Sciatic nerve (tissue), 1 donor: ENCODE data around the genes EPHA7, MANEA and CCNC.

DNA sequence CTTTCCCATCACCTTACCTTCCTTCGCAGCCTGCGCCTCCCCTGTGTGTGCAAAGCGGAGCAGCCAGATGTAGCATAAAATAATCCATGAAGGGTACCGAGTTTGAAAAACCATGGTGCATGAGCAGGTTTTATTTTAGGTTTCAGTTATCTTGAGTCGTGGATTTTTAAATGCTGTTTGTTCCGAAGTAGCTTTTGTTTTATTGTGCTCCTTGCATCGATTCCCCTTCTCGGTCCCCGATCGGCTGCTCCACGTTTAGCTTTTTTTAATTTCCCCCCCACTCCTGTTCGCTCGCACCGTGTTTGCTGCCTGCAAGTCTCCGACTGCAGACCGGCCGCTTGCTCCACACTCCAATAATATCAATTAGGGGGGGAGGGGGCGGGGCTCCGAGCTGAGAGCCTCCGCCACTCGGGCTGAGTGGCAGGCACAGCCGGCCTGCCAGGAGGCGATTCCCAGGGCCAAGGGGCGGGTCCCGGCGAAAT lies at the start of gene EPHA7:
Gene EPHA7, minus strand, starts transcription at position 332 of the 482 bp plus-strand sequence.
- PRO-cap: bidirectional peak, plus-strand start outside the sequence, minus-strand start at position 327 of the sequence

GRCh38 chr6:95577200-95578353 lies at the start of gene MANEA:
Gene MANEA, plus strand, starts transcription at chr6:95577535.
- PRO-cap: bidirectional peak, plus-strand start at chr6:95577536, minus-strand start at chr6:95577448; bidirectional peak, plus-strand start at chr6:95577791, minus-strand start at chr6:95577684

DNA sequence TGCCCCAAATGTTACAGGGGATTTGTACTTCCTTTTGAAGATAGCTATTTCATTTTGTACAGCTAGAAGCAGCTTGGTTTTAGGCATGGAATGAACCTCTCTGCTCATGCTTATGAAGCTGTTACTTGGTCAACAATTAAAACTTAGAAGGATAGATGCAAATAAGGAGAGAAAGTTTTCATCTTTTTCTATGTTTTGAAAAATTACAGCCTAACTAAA lies 14.6 kb downstream of the FHL5 start:
- PRO-cap: no peak

DNA sequence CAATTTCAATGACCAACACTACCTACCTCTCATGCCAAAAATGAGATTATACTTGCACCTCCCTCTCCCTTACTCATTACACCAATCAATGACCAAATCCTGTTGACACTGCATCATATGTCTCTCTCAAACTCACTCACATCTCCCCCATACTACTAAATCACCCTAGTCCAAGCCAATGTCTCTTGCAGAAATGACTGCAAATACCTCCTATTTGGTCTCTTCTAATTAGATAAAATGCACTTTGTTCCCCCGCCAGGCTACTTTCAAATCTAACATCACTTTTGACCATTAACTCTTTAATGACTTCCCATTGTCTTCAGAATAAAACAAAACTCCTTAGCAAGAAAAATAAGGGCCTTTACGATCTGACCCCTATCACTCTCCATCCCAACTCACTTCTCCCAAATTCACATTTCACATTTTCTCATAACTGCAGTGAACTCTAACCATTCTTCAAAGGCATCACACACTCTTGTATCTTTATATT lies 4.6 kb downstream of the NDUFAF4 start:
- PRO-cap: no peak

GRCh38 chr6:97594748-97595248 lies 311.8 kb upstream of the MMS22L start:
- PRO-cap: no peak

DNA sequence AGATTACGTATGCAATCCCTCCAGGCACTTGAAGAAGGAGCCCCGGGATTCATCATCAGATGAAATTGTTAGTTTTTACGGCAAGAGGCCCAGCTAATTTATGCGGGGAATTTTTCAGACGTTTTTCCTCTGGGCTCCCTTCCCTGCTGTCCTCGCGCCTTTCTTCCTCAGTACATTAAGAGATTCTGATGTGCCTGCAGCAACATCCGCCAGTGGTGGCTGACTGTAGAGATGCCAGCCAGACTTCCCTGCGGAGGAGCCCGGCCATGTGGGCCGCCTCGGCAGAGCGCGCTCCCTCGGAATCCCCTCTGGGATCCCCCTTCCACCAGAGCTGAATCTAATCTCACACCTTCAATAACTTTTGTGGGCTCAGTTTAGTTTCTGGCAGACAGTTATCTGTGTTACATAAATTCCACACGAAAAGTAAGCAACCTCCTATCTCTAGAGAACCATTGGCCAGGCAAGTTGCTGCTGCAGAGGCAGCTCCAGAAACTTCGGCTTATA lies 46.3 kb upstream of the POU3F2 start:
- PRO-cap: no peak

DNA sequence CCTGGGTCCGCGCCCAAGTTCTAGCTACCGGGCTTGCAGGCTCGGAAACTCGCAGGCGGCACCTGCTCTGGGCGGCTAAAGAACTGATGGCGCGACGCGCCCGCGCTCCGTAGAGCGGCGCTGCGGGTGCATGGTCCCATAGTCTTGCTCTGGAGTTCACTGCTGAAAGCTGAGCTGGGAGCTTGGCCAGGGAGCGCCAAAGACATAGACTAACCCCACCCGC lies 1.3 kb upstream of the POU3F2 start:
- PRO-cap: unidirectional peak, plus-strand start at position 139 of the sequence

- PRO-cap: no peak
These were observed 24.6 kb downstream of the FBXL4 start for GRCh38 chr6:98922943-98923847.

DNA sequence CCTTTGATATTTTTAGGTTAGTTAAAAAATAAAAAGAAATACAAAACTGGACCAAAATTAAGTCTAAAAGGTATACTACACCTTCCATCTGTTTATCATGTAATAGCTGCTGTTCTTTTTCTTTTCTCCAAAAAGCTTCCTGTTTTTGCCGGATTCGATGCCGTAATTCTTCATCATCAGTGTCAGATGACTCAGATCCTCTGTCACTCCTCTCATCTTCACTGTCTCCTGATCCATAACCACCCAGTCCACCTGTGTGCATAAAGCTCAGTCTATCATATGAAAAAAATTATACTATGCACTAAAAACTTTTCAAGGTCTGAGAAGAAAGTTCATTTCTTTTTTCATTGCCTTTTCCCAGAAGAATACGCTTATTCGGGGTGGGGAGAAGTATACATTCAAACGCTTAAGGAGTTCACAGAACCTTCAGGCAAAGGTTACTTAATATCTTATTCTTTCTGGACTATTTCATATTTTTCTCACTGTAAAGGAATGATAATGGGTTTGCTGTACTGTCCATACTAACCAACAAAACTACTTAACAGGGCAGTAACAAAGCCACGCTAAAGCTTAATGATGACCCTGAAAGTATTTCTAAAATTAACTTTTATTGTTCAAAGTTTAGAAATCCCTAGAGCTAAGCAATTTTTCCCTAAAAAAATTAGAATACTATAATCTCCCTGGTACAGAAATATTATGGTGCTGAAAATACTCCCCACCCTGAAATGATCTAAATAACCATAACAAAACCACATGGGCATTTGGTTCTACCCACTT lies 8.7 kb upstream of the COQ3 start:
- PRO-cap: no peak

DNA sequence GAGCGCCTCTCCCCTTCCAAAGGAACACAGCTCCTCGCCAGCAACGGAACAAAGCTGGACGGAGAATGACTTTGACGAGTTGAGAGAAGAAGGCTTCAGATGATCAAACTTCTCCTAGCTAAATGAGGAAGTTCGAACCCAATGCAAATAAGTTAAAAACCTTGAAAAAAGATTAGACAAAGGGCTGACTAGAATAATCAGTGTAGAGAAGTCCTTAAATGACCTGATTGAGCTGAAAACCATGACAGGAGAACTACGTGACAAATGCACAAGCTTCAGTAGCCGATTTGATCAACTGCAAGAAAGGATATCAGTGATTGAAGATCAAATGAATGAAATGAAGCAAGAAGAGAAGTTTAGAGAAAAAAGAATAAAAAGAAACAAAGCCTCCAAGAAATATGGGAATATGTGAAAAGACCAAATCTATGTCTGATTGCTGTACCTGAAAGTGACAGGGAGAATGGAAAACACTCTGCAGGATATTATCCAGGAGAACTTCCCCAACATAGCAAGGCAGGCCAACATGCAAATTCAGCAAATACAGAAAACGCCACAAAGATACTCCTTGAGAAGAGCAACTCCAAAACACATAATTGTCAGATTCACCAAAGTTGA lies 23.1 kb upstream of the PNISR start:
- PRO-cap: no peak

DNA sequence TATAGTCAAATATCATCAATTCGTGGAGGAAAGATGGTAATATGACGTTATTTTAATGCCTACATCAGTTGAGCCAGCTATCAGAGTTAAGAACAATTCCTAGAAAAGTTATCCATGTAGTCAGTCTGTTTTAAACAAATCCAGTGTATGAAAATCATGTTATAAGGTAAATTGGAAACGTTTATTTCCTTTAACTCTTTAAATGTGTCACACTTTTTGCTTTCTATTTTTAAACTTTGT lies 323 bp upstream of the TSTD3 start:
- PRO-cap: no peak

GRCh38 chr6:99550132-99550752 lies 18.2 kb downstream of the CCNC start:
- PRO-cap: no peak

- PRO-cap: bidirectional peak, plus-strand start at chr6:99568916, minus-strand start at chr6:99568660
These were observed at the start of gene CCNC for GRCh38 chr6:99567929-99569062. Gene CCNC, minus strand, starts transcription at chr6:99568660.

GRCh38 chr6:100182044-100182483 lies 188.0 kb upstream of the MCHR2 start:
- PRO-cap: no peak

DNA sequence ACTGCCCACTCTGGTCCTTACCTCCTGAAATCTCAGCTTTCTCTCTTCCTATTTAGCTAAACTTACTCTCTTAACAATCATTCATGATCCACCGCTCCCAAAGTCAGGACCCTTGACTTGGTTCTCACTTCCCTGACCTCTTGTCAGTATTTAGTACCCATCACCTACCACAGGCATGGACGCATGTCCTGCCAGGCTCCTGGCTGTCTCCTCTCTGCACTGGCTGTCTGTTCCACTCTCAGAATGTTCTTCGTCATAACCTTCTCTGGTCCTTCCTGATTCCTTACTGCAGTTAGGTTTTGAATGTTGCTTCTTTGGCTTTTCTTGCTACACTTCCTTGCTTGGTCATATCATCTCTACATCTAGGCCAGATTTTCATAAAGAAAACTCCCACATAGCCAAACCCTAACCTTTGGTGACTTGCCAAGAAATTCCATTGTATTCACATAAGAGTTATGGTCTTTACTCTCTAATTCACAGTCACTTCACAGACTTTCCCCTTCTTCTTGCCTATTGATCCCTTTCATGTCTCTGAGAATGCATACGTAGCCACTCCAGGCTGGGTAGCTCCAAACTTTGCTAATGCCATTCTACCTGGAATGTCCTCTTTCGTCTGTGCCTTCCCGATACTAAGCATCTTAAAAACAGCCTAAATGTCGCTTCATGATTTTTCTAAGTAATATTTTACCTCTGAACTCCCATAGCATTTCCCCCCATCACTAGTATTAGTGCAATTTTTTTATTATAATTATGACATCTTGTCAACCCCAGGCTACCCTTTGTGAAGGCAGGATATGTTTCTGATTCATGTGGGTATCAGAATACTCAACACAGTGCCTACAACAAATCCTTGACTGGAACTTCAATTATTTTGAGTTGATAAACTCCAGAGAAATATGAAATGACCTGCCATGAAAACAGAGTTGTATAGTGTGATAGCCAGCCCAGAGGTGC lies 42.0 kb upstream of the SIM1 start:
- PRO-cap: no peak

DNA sequence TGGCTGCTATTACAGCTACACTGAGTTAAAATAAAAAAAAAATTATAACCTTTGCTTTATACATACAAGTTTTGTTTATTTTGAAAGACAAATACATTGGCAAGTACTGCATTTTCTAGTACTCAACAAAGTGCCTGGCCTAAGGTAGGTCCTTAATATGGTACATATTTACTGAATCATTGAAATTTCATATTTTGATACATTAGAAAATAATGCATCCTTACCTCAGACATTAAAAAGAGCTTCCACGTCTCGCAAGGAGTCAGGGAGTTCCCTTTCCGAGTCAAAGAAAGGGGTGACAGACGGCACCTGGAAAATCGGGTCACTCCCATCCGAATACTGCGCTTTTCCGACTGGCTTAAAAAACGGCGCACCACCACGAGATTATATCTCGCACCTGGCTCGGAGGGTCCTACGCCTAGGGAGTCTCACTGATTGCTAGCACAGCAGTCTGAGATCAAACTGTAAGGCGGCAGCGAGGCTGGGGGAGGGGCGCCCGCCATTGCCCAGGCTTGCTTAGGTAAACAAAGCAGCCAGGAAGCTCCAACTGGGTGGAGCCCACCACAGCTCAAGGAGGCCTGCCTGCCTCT lies 776.2 kb downstream of the GRIK2 start:
- PRO-cap: no peak

DNA sequence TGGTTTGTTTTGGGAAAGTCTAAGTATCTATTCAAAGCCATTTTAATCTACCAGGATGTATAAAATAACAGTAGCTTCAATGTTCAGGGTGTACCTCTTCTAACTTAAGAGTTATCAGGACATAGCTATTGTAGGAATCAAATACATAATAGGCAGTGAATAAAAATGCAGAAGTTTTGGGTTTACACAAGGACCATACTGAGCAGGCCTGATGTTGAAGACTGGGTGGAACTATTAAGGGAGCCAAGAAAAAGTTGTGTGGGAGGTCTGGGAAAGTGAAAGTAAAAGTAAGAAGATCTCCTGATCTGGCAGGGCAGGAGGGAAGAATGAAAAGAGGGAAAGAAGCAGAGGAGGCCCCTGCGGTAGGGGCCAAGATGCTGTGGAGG lies 1184.0 kb downstream of the HACE1 start:
- PRO-cap: no peak

DNA sequence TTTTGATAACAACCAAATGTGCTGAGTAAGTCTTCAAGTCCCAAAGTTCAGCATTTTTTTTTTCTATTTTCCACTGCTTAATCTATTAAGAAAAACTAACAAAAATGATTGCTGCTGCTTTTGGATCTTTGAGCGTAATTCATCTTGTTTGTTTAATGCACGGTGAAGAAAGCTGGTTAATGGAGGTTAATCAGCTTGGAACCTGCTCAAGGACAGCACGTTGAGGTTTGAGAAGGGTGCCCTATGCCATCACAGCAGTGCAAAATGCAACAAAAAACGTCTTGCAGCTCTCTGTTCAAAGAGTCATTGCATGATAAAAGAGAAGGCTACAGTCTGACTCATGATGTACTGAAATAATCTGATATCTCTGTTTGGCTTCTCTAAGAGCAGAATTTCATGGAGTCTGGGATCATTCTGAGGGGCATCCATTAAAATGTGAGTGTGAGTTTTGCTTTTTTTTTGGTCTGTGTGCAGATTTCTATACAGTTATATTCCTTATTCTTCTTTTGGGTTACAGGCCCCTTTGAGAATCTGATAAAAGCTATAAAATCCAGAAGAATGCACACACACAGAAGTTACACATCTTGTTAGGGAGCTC lies 80.6 kb upstream of the PREP start:
- PRO-cap: no peak

DNA sequence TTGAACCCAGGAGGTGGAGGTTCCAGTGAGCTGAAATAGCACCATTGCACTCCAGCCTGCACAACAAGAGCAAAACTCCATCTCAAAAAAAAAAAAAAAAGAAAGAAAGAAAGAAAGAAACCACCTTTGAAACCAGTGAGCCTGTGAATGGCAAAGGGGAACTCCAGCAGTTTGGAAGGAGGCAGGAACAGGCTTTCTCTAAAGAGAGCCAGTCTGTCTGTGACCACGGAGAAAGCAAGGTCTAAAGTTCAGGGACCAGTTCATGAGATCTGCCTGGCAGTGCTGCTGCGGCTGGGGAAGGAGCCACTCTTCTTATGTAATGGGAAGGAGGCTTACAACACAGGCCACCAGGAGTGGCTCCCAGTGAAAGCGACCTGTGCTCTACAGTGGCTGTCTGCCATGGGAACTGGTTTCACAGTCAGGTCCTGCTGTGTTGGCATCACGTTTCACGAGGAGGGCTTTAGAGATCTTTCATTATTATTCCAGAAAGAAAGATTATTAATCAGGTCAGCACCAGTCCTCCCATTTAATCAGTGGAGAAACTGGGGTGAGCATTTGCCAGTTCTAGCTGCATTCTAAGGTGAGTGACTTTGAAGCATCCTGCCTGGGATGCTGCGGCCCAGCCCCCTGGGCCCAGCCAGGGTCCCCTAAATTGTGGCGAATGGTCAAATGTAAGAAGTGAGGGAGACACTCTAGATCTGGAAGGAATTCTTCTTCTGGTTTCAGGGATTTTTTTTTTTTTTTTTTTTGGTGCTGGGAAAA lies 291.8 kb upstream of the PRDM1 start:
- PRO-cap: no peak

- PRO-cap: no peak
These were observed 275.8 kb upstream of the PRDM1 start for GRCh38 chr6:105810178-105810971.